ENCODE data around the genes FYB1 and PTGER4.

- RAMPAGE, long total RNA, result no peak
- RRBS, 2 experiments, result no CpG with 5 or more reads among the region's 5 CpGs
CAGE:
- cytosol, long polyA minus RNA, result no peak
- cytosol, long polyA plus RNA, result no peak
- long polyA plus RNA, result no peak
- nucleolus, long total RNA, result no peak
- nucleus, long polyA plus RNA, result no peak
- nucleus, long total RNA, result no peak
These were observed 106.6 kb downstream of the EGFLAM start for GRCh38 chr5:38364873-38365415.

DNA sequence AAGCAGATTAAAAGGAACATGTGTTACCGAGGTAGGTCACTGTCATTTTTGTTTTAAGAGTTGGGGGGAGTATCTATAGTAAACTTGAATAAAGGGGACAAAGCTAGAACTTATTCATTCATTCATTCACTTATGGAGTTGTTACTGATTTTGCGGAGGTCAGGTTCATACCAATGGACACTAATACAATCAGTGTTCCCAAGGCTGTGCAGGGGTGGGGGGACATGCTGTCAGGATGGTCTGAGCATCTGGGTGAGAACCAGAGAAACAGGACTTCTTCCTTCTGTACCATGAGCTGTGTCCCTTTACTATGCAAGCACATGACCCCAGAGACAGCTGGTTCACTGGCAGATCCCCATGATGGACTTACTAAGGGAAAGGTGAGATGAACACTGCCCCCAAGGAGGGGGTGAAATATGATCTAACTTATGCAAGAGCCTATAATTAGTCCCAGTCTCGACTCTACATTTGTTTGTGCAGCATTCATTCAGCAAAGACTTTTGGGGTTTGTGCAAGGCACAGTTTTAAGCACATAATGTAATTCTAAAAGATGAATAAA is 91.5 kb downstream of the LIFR start:
- RAMPAGE, long total RNA, result no peak
- RRBS, 2 experiments, result no CpG with 5 or more reads among the region's 3 CpGs
CAGE:
- cytosol, long polyA minus RNA, result no peak
- cytosol, long polyA plus RNA, result no peak
- long polyA plus RNA, result no peak
- nucleolus, long total RNA, result no peak
- nucleus, long polyA plus RNA, result no peak
- nucleus, long total RNA, result no peak

DNA sequence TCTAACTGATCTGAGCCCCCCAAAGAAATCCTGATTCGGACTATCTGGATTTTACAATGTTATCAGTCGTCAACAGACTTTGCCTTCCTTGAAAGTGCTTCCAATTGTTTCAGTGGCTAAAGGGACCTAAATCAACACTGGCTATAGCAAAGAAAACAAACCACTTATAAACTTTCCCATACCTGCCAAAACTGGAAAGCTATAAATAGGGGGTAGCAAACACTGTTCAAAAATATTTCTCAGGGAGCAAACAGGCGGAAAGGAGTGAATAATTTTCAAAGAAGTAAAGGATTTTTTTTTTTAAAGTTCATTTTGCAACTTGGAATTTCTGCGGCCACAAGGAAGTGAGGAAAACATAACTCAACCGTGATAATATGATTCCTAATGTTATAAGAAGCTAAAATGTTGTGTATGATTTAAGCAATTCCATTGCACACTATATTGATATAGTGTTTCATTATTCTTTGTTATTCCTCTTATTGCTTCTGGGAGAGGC is 105.7 kb upstream of the LIFR start:
- RAMPAGE, long total RNA, result no peak
- RRBS, 2 experiments, result no CpG with 5 or more reads among the region's 5 CpGs
CAGE:
- cytosol, long polyA minus RNA, result no peak
- cytosol, long polyA plus RNA, result no peak
- long polyA plus RNA, result no peak
- nucleolus, long total RNA, result no peak
- nucleus, long polyA plus RNA, result no peak
- nucleus, long total RNA, result no peak

- RAMPAGE, long total RNA, result no peak
- RRBS, 2 experiments, result no CpG with 5 or more reads among the region's 2 CpGs
CAGE:
- cytosol, long polyA minus RNA, result no peak
- cytosol, long polyA plus RNA, result no peak
- long polyA plus RNA, result no peak
- nucleolus, long total RNA, result no peak
- nucleus, long polyA plus RNA, result no peak
- nucleus, long total RNA, result no peak
These were observed 126.7 kb upstream of the OSMR start for GRCh38 chr5:38719095-38719580.

DNA sequence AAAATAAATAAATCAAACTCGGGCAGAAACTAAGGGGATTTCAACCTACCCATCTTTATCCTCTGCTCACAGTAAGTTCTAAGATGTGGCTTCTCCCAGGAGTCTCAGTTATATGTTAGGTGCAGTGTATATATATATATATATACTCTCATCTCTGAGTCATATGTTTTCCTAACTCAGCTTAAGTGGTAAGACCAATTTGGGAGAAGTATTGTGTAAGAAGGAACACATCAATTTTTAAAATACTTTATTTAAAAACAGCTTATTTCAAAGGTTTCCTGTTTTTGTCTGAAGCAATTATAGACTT is 20.3 kb upstream of the OSMR start:
- RAMPAGE, long total RNA, result no peak
- RRBS, 2 experiments, result no CpG with 5 or more reads among the region's 1 CpG
CAGE:
- cytosol, long polyA minus RNA, result no peak
- cytosol, long polyA plus RNA, result no peak
- long polyA plus RNA, result no peak
- nucleolus, long total RNA, result no peak
- nucleus, long polyA plus RNA, result no peak
- nucleus, long total RNA, result no peak

- RAMPAGE, long total RNA, result no peak
- RRBS, 2 experiments, result no CpG with 5 or more reads among the region's 4 CpGs
CAGE:
- cytosol, long polyA minus RNA, result no peak
- cytosol, long polyA plus RNA, result no peak
- long polyA plus RNA, result no peak
- nucleolus, long total RNA, result no peak
- nucleus, long polyA plus RNA, result no peak
- nucleus, long total RNA, result no peak
These were observed 2.1 kb upstream of the OSMR start for GRCh38 chr5:38843564-38844249.

- RAMPAGE, long total RNA, result no peak
- RRBS, 2 experiments, result no CpG with 5 or more reads among the region's 13 CpGs
CAGE:
- cytosol, long polyA minus RNA, result no peak
- cytosol, long polyA plus RNA, result no peak
- long polyA plus RNA, result no peak
- nucleolus, long total RNA, result no peak
- nucleus, long polyA plus RNA, result no peak
- nucleus, long total RNA, result no peak
These were observed 1.8 kb downstream of the OSMR start for GRCh38 chr5:38847266-38848435.

DNA sequence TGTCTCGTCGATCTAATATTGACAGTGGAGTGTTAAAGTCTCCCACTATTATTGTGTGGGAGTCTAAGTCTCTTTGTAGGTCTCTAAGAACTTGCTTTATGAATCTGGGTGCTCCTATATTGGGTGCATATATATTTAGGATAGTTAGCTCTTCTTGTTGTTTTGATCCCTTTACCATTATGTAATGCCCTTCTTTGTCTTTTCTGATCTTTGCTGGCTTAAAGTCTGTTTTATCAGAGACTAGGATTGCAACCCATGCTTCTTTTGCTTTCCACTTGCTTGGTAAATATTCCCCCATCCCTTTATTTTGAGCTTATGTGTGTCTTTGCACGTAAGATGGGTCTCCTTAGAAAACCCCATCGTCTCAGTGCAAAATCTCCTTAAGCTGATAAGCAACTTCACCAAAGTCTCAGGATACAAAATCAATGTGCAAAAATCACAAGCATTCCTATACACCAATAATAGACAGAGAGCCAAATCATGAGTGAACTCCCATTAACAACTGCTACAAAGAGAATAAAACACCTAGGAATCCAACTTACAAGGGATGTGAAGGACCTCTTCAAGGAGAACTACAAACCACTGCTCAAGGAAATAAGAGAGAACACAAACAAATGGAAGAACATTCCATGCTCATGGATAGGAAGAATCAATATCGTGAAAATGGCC is 85.8 kb downstream of the RICTOR start:
- RAMPAGE, long total RNA, result no peak
- RRBS, 2 experiments, result no CpG with 5 or more reads among the region's 5 CpGs
CAGE:
- cytosol, long polyA minus RNA, result no peak
- cytosol, long polyA plus RNA, result no peak
- long polyA plus RNA, result no peak
- nucleolus, long total RNA, result no peak
- nucleus, long polyA plus RNA, result no peak
- nucleus, long total RNA, result no peak

DNA sequence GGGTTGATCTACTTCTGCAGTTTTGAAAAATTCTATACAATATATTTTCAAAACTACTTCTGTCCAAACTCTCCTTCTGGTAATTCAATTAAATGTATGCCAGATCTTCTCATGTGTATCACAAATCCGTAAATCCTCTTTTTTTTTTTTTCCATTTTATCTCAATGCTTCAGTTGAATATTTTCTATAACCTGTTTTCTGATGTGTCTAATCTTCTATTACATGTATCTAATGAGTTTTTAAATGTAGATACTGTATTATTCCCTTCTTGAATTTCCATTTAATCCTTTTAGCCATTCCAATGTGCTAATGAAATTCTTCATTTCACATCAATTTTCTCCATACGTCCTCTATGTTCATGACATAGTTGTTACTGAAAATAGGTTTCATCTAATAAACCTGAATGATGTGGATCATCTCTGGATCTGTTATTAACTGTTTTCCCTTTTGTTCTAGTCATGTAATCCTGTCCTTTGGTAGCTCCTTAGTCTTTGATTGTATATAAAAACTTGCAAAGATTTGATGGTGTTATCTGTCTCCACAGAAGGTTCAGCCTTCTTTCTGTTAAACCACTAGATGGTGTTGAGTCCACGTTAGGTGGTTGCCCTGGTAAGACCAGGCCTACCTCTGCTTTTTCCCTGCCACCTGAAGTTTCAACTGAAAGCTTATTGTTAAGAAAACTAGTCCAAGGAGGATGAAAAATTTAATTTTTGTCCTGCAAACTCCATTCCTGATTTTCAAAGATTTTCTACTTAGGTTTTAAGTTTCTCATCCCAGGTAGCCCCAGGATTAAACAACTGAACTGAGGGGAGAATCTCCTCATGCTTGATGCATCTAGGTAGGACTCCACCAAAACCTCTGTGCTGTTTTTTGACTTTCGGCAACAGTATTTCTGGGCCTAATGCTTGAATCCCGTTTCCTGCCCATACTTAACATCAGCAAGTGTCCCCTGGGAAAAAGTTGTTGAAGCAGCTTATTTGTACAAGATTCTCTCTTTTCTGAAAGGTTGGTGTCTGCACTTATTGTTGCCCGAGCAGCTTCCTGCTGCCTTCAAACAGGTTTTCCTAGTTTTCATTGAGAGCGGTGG is 68.6 kb downstream of the RICTOR start:
- RAMPAGE, long total RNA, result no peak
- RRBS, 2 experiments, result no CpG with 5 or more reads among the region's 7 CpGs
CAGE:
- cytosol, long polyA minus RNA, result no peak
- cytosol, long polyA plus RNA, result no peak
- long polyA plus RNA, result no peak
- nucleolus, long total RNA, result no peak
- nucleus, long polyA plus RNA, result no peak
- nucleus, long total RNA, result no peak

GRCh38 chr5:39067877-39068808 is 6.1 kb downstream of the RICTOR start:
- RAMPAGE, long total RNA, result no peak
- RRBS, 2 experiments, result no CpG with 5 or more reads among the region's 7 CpGs
CAGE:
- cytosol, long polyA minus RNA, result no peak
- cytosol, long polyA plus RNA, result no peak
- long polyA plus RNA, result no peak
- nucleolus, long total RNA, result no peak
- nucleus, long polyA plus RNA, result no peak
- nucleus, long total RNA, result no peak

DNA sequence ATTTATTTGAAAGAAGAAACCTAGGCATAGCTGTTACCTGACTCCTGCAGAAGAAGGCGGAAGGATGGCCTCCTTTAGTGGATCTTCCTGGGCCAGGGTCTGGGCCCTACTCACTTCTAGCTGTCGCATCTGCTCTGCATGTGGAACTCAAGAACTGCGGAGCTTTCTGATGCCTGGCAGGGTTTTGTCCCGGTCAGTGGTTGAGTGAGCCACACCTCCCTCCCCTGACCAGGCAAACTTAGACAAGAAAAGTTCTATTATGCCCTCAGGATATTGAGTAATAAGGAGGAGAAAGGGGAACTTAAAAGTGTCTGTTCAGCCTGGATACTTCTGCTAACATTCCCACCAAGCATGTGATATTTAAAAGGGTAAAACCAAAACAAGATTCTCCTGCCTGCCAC is at the start of gene FYB1:
TSS of gene FYB1 (minus strand) at position 158 of the 401 bp plus-strand sequence.
- RAMPAGE, long total RNA, result no peak
- RRBS, 2 experiments, result no CpG with 5 or more reads among the region's 4 CpGs
CAGE:
- cytosol, long polyA minus RNA, result no peak
- cytosol, long polyA plus RNA, result no peak
- long polyA plus RNA, result no peak
- nucleolus, long total RNA, result no peak
- nucleus, long polyA plus RNA, result no peak
- nucleus, long total RNA, result no peak

DNA sequence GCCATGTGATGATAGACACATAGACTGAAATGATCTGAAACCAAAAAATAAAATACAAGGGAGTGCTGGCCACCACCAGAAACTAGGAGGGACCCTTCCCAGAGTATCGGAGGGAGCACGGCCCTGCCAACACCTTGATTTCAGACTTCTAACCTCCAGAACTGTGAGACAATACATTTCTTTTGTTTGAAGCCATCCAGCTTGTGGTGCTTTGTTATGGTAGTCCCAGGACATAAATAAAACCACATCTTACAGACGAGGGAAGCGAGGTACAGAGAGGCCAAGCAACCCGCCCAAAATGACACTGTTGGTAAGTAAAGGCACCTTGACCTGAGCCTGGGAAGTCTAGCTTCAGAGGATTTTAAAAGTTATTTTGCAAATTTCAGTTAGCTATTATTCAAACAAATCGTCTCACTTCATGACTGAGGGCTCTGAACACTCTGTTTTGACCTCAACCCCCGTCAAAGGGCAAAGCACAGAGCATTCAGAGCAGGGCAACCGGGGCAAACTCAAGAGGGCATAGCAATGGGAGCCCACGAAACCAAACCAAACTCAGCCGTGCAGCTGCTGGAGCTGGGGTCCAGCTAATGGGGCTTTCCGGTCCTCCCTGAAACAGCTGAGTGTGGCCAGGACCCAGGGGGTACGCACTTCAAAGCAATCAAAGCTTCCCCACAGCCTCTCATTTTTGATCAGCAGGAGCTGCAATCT is 1.8 kb downstream of the C9 start:
- RAMPAGE, long total RNA, result no peak
- RRBS, 2 experiments, result 27 to 100% methylated on average over 1 to 2 of the region's 12 CpGs
CAGE:
- cytosol, long polyA minus RNA, result no peak
- cytosol, long polyA plus RNA, result no peak
- long polyA plus RNA, result no peak
- nucleolus, long total RNA, result no peak
- nucleus, long polyA plus RNA, result no peak
- nucleus, long total RNA, result no peak

DNA sequence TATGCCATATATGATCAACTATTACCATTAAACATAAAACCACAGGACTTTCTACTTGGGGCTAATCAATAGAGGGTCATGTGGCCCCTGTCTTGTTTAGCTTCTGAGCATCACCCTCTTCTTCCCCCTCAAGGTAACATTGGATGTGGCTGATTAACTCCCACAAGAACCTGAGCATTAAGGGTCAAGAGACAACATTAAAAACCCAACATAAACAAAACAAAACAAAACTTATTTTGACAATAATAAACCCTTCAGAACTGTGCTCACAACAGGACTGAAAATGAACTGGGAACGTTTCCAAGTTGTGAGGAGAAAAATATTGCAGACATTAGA is 7.6 kb upstream of the C9 start:
- RAMPAGE, long total RNA, result no peak
- RRBS, 2 experiments, result no CpG with 5 or more reads among the region's 1 CpG
CAGE:
- cytosol, long polyA minus RNA, result no peak
- cytosol, long polyA plus RNA, result no peak
- long polyA plus RNA, result no peak
- nucleolus, long total RNA, result no peak
- nucleus, long polyA plus RNA, result no peak
- nucleus, long total RNA, result no peak

- RAMPAGE, long total RNA, result no peak
- RRBS, 2 experiments, result no CpG with 5 or more reads among the region's 12 CpGs
CAGE:
- cytosol, long polyA minus RNA, result no peak
- cytosol, long polyA plus RNA, result no peak
- long polyA plus RNA, result no peak
- nucleolus, long total RNA, result no peak
- nucleus, long polyA plus RNA, result no peak
- nucleus, long total RNA, result no peak
These were observed 18.6 kb upstream of the C9 start for GRCh38 chr5:39382898-39383359.

GRCh38 chr5:40409340-40409933 is 270.3 kb upstream of the PTGER4 start:
- RAMPAGE, long total RNA, result no peak
- RRBS, 2 experiments, result no CpG with 5 or more reads among the region's 4 CpGs
CAGE:
- cytosol, long polyA minus RNA, result no peak
- cytosol, long polyA plus RNA, result no peak
- long polyA plus RNA, result no peak
- nucleolus, long total RNA, result no peak
- nucleus, long polyA plus RNA, result no peak
- nucleus, long total RNA, result no peak

DNA sequence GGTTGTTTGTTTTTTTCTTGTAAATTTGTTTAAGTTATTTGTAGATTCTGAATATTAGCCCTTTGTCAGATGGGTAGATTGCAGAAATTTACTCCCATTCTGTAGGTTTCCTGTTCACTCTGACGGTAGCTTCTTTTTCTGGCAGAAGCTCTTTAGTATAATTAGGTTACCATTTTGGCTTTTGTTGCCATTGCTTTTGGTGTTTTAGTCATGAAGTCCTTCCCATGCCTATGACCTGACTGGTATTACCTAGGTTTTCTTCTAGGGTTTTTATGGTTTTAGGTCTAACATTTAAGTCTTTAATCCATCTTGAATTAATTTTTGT is 261.7 kb upstream of the PTGER4 start:
- RAMPAGE, long total RNA, result no peak
- RRBS, 2 experiments, result no CpG with 5 or more reads among the region's 1 CpG
CAGE:
- cytosol, long polyA minus RNA, result no peak
- cytosol, long polyA plus RNA, result no peak
- long polyA plus RNA, result no peak
- nucleolus, long total RNA, result no peak
- nucleus, long polyA plus RNA, result no peak
- nucleus, long total RNA, result no peak

DNA sequence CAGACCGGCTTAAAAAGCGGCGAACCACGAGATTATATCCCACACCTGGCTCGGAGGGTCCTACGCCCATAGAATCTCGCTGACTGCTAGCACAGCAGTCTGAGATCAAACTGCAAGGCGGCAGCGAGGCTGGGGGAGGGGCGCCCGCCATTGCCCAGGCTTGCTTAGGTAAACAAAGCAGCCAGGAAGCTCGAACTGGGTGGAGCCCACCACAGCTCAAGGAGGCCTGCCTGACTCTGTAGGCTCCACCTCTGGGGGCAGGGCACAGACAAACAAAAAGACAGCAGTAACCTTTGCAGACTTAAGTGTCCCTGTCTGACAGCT is 138.1 kb upstream of the PTGER4 start:
- RAMPAGE, long total RNA, result no peak
- RRBS, 2 experiments, result no CpG with 5 or more reads among the region's 12 CpGs
CAGE:
- cytosol, long polyA minus RNA, result no peak
- cytosol, long polyA plus RNA, result no peak
- long polyA plus RNA, result no peak
- nucleolus, long total RNA, result no peak
- nucleus, long polyA plus RNA, result no peak
- nucleus, long total RNA, result no peak

GRCh38 chr5:40583901-40584222 is 95.9 kb upstream of the PTGER4 start:
- RAMPAGE, long total RNA, result no peak
- RRBS, 2 experiments, result no CpG with 5 or more reads among the region's 2 CpGs
CAGE:
- cytosol, long polyA minus RNA, result no peak
- cytosol, long polyA plus RNA, result no peak
- long polyA plus RNA, result no peak
- nucleolus, long total RNA, result no peak
- nucleus, long polyA plus RNA, result no peak
- nucleus, long total RNA, result no peak

GRCh38 chr5:40584223-40584600 is 95.5 kb upstream of the PTGER4 start:
- RAMPAGE, long total RNA, result no peak
- RRBS, 2 experiments, result no CpG with 5 or more reads among the region's 1 CpG
CAGE:
- cytosol, long polyA minus RNA, result no peak
- cytosol, long polyA plus RNA, result no peak
- long polyA plus RNA, result no peak
- nucleolus, long total RNA, result no peak
- nucleus, long polyA plus RNA, result no peak
- nucleus, long total RNA, result no peak

DNA sequence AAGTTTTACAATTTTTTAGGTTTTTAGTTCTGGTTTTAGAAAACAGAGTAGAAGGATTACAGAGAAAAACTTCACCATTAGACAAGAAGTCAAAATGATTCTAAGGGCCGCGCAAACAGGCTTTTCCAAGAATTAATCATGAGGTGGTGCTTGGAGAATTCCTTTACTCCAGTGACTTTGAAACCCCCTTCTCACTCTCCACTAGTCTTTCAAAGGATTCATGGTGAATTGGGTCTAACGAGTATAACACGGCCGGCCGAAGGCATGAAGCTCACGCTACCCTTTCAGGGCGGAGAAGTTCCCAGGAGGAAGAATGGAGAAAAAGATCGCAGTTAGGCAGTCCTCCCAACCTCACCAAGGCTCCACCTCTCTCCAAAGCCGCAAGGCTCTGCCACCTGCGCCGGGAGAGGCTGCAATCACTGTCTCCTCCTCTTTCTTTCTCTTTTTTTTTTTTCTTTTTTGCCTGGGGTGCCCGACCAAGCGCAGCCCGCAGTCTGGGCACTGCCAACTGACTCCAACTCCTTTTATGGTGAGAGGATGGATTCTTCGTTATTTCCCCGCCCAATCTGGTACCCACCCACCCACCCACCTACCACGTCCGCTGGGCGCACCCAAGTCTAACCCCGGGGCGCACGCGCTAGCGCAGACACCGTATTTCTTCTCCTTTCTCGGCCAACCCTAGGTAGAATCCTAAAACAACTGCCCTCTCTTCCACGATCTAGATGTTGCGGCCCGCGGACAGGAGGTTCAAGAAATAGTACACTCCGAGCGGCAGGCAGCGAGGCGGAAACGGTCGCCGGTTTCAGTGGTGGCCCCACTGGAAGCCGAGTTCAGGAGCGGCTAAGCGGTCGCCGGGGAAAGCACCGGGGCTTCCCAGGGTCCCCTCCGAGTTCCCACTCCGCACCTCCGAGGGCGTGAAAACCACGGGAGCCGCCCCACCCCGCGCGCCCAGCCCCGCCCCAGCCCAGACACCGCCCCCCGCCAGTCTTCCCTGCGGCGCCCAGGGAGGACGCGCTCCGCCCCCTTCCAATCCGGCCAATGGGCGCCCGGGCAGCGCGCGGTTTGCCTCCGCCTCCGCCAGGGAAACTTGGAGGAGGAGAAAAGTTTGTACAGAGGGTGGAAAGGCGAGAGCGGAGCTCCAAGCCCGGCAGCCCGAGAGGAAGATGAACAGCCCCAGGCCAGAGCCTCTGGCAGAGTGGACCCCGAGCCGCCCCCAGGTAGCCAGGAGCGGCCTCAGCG is at the start of gene PTGER4:
TSS of gene PTGER4 (plus strand) at position 1,110 of the 1,239 bp plus-strand sequence.
- RAMPAGE, long total RNA, result no peak
- RRBS, 2 experiments, result 3 to 8% methylated on average over 14 to 15 of the region's 77 CpGs
CAGE:
- cytosol, long polyA minus RNA, result start-site peak on the plus strand centred at position 1,123 of the sequence, 23 bp wide, 19 reads
- cytosol, long polyA plus RNA, result no peak
- long polyA plus RNA, result start-site peak on the plus strand centred at position 1,111 of the sequence, 8 bp wide, 84 and 73 reads in 2 replicates
- nucleolus, long total RNA, result start-site peak on the plus strand centred at position 1,089 of the sequence, 20 bp wide, 27 reads
- nucleus, long polyA plus RNA, result no peak
- nucleus, long total RNA, result no peak

Data from GM12878 (cell line).